GM12891 (cell line): ENCODE measurements around a stretch of chr1.

GRCh38 chr1:21728311-21728830 lies 54.6 kb downstream of the USP48 start:
- RRBS, result no CpG with 5 or more reads among the region's 4 CpGs

- RRBS, result no CpG with 5 or more reads among the region's 48 CpGs
These were observed 793 bp upstream of the USP48 start for GRCh38 chr1:21783366-21784517.

DNA sequence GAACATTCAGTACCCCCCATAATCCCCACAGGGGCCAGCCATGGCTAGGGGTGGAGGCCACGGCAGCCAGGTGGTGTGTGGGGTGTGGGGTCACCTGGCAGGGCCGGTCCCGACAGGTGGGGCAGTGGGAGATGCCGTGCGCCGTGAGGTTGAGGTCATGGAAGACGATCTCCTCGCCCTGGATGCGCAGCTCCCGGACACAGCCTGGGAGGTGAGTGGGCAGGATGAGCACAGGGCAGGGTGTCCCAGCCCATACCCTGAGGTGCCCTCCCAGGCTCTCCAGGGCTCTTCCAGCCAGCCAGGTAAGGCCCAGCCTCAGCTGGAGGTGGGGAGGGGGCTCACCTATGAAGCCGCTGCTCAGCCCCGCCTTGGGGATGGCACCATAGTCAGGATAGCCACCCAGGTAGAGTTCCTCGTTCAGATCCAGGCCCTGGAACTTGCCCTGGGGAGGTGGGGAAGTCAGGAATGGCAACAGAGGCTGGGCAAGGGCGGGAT lies 19.1 kb downstream of the LDLRAD2 start:
- RRBS, result no CpG with 5 or more reads among the region's 14 CpGs

DNA sequence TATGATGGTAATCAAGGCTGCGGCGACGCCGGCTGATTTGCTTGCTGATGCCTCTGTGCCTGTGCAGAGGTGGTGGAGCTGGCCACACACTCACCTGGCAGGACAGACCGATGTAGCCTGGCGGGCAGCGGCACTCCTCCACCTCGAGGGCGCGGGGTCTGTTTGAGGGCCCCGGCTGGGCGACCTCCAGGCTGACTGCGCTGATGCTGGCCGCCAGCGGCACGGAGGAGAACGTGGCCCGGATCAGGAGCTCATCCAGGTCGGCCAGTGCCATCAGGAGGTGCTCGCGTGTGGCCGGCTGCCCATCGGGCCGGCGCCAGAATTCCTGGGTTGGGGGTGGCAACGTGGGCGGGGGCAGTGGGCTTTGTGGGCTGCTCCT lies 52.7 kb downstream of the LDLRAD2 start:
- RRBS, result 89% methylated on average over 12 of the region's 27 CpGs

GRCh38 chr1:21869569-21870203 lies 57.6 kb downstream of the LDLRAD2 start:
- RRBS, result no CpG with 5 or more reads among the region's 15 CpGs

GRCh38 chr1:21896660-21897327 lies 40.3 kb downstream of the HSPG2 start:
- RRBS, result no CpG with 5 or more reads among the region's 16 CpGs

- RRBS, result no CpG with 5 or more reads among the region's 11 CpGs
These were observed 13.3 kb downstream of the HSPG2 start for GRCh38 chr1:21923736-21924312.

DNA sequence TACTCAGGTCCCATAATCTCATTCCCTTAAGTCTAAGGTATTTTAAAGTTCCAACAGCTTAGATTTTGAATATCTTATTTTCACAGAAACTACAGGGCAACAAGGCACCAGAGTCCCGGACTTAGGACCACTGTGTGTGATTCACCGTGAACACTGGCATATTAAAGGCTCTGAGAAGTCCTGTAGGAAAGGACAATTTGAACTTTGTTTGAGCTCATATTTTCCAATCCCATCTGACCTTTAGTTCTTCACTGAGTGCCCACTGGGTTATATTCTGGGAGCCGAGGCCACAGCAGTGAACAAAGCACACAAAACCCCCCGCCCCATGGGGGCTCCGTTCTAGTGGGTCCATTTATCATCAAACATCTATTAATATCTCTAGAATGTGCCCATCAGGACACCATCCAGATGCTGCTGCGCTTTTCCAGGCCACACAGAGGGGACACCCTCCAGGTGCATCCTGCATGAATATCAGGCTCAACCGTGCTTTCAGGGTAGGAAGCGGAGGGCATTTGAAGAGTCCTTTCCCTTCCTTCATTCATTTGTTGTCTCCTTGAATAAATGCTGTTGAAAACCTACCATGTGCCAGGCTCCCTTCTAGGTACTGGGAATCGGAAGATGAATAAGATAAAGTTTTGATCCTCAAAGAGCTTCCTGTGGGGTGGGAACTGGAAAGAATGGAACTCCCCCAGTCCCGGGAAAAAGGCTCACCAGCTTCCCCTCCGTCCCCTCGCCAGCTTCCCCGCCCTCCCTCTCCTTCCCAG lies 3.2 kb upstream of the CELA3A start:
- RRBS, result no CpG with 5 or more reads among the region's 13 CpGs

- RRBS, result no CpG with 5 or more reads among the region's 13 CpGs
These were observed 4.1 kb downstream of the CELA3A start for GRCh38 chr1:22005423-22006013.

DNA sequence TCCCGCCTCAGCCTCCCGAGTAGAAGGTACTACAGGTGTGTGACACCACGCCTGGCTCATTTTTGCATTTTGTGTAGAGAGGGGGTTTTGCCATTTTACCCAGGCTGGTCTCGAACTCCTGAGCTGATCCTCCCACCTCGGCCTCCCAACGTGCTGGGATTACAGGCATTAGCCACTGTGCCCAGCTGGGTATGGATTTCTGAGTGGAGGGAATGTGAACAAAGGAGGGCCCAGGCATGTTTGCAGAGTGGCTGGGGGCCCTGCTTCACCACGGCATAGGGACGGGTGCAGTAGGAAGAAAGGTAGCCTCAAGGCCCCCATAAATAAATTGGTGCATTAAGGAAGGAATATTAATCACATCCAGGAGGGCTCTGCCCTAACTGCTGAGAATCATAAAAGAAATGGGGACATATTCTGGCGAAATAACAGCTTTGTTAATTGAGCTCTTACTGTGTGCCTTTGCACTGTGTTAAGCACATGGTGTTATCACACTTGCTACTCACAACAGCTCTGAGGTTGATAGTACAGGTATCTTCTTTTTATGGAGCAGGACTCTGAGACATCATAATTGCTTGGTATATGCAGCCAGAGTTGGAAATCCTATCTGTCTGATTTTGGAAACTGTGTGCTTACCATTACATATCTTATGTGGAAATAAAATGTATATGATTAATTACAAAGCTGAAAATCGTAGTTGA lies 43.9 kb downstream of the WNT4 start:
- RRBS, result no CpG with 5 or more reads among the region's 10 CpGs

- RRBS, result no CpG with 5 or more reads among the region's 18 CpGs
These were observed 112.4 kb upstream of the ZBTB40 start for GRCh38 chr1:22339136-22339773.

- RRBS, result no CpG with 5 or more reads among the region's 13 CpGs
These were observed 101.6 kb upstream of the ZBTB40 start for GRCh38 chr1:22350077-22350516.

- RRBS, result no CpG with 5 or more reads among the region's 2 CpGs
These were observed 52.2 kb downstream of the ZBTB40 start for GRCh38 chr1:22503689-22504424.

GRCh38 chr1:22557316-22557925 lies 5.9 kb upstream of the EPHA8 start:
- RRBS, result no CpG with 5 or more reads among the region's 7 CpGs

- RRBS, result no CpG with 5 or more reads among the region's 12 CpGs
These were observed 479 bp downstream of the C1QC start for GRCh38 chr1:22643915-22644309.

GRCh38 chr1:22750199-22751219 lies 39.9 kb downstream of the EPHB2 start:
- RRBS, result no CpG with 5 or more reads among the region's 6 CpGs

DNA sequence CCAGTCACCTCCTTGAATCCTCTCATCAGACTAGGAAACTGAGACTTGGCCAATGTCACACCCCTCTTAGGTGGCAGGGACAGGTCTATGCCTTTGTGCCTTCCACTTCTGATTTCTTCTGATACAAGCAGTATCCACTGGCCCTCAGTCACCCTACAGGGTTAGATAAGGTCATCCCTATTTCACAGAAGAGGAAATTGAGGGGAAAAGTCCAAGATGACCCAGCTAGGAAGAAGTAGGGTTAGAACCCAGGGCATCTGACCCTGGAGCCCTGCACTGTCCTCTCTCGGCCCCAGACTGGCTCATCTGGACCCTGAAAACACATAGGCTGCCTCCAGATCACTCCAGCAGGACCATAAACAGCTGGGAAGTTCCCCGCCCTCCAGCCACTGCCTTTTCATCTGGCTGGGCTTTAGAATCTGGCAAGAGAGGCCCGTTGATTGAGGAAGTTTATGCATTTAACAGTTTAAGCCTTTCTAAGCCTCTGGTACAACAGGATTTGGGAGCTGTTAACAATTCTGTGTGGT lies 83.9 kb downstream of the EPHB2 start:
- RRBS, result no CpG with 5 or more reads among the region's 3 CpGs

DNA sequence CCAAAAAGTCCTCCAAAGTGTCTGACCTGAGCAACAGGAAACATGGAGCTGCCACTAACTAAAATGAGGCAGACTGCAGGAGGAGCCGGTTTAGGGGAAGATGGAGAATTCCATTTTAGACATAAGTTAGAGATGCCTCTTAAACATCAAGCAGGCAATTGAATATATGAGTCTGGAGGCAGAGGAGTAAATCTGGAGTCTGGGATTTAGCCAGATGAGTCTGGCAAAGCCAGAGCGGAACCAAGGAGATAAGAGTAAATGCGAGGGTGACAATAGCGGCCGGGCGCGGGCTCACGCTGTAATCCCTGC lies 43.7 kb downstream of the LACTBL1 start:
- RRBS, result 75% methylated on average over 4 of the region's 8 CpGs

DNA sequence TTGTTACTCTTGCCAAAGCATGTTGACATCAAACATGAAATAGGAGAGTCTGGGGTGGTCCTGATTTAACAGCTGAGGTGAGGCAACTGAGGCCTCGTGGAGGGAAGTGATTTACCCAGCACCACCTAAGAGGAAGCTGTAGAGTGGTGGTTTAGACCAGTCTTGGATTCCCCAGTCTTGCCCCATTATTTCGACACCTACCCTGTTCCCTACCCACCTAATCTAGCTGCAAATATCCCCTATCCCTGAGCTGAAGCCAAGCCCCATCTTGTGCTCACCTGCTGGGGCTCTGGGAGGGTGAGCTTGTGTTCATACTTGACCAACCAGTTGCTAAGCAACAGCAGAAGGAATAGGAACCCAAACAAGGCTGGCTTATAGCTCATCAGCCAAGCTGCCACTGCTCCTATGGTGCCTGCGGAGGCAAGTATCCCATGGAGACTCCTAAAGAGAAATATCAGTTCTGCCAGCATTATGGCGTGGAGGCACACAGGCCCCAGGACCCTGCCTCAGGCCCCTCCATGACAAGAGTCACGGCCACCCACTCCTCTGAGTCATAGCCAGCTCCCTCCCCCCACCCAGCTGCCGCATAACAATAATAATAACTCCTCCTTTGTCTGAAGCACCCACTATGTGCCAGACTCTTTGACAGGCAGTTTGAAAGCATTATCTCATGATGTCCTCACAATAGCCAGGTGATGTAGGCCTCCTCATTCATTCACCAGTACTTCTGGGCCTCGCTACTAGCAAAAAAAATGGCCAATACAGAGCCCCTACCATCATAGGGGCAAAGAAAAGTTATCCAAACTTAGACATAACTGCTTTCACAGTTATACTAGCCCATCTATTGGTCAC lies 1.8 kb downstream of the TEX46 start:
- RRBS, result no CpG with 5 or more reads among the region's 7 CpGs

DNA sequence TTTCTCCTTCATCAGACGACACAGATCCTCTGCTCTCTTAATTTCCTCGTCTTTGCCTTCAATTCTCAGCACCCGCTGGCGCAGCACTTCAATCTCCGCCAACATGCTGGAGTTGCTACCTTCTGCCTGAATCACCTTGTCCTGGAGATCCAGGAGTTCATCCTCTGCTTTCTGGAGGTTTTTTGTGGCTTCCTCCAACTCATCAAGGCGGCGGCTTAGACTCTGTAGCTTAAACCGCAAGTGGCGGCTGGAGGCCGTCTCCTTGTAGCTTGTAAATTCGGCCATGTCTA lies 74.7 kb downstream of the KDM1A start:
- RRBS, result no CpG with 5 or more reads among the region's 11 CpGs